T-cell (primary cell): Measurements from ENCODE around the gene CMPK2.

GRCh38 chr2:3577641-3578422 is 2.8 kb downstream of the RPS7 start:
- PRO-cap, 7 experiments: no peak in any of the 7 experiments

GRCh38 chr2:3656754-3657097 is 1.3 kb upstream of the ALLC start:
- PRO-cap, 7 experiments: no peak in any of the 7 experiments

- PRO-cap, 7 experiments: no peak in any of the 7 experiments
Observed at GRCh38 chr2:3911920-3912171, 208.5 kb downstream of the DCDC2C start.

DNA sequence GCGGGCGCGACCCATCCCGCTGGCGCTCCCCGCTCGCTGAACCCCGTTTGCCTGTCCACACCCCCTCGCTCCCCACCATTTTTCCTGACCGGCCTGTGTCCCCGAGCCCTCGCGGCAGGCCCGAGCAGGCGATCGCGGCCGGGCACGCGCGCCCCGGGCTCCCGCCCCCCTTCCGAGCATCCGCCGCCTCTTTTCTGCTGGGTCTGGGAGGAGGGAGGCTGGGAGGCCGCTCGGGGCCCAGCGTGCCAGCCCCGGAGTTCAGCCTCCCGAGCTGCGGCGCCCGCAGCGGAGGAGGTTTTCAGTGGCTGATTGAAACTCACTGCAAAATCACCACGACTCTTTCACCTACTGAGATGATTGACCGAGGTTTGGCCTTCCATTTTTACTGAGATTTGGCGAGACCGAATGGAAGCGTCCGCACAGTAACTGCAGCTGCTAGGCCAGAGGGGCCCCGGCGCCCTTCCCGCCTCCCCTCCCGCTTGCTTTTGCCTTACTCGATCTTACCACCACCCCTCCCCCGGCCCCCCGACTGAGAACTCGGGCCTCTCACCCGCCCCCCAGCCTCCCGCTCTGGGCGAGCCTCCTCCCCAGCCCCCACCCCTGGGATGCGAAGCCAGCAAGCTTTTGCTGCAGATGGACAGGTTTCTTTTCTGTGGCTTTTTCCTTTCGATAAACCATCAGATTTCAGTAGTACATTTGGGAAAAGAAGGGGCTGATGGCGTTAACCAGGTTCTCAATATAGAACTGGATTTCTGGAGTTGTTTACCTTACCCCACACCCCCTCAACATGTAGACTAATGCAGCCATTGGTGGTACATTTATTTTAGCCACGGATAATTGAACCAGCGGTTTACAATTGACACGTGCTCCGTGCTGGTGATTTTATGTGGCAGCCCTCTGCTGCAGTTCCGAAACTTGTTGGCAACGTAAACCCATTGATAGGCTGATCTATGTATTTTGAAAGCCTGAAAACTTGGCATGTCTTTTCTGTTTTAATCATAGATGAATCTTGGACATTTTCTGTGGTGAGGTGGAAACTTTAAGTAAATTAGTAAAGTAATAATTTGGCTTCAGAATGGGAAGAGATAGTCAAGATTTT is 5.1 kb downstream of the SOX11 start:
- PRO-cap, 7 experiments: no peak in any of the 7 experiments

GRCh38 chr2:6865082-6866164 is at the start of gene CMPK2:
Gene CMPK2, minus strand, starts transcription at chr2:6865907.
- PRO-cap, 7 experiments: peak in 7 of 7 experiments; most common plus-strand start chr2:6865933 (in 4); most common minus-strand start chr2:6865664 (in 5)

DNA sequence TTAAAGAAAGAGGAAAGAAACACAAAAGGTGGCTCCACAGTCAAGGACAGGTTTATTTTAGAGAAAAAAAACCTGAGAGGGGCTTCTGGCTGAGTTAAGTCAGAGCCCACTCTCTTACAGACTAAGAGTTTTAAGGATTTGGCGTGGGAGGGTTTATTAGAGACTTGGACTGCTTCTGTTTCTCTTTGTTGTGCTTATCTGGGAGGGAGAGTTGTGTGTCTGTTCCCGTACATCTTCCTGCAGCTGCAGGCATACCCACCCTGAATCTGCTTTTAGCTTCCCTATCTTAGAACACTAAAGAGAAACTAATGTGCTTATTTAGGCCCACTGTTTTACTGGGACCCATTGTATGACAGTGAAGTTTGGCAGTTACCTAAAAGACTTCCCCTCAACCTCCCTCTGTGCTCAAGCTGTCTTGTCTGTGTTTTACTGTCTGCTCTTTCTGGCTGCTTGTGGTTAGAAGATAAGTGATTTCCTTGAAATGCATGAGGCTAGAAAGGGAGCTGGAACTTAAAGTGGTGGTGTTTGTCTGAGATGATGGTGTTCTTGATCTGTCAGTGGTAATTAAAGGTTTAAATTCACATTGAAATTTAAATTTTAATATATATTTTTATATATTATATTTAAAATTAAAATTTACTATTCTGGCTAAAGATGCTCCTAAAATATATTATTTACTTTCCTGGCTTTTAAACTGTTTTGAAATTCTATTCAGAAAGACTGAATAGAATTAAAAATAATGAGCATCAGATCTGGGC is 2.8 kb downstream of the RSAD2 start:
- PRO-cap, 7 experiments: peak in 1 of 7 experiments; most common minus-strand start position 401 of the sequence (in 1)

DNA sequence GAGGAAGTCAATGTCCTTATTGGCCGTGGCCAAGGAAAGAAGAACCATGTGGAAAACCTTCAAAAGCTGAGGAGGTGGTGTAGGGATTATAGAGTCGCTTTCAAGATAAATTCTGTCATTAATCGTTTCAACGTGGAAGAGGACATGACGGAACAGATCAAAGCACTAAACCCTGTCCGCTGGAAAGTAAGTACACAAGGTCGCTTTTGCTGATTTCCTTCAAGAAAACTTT is 9.3 kb downstream of the RSAD2 start:
- PRO-cap, 7 experiments: no peak in any of the 7 experiments

DNA sequence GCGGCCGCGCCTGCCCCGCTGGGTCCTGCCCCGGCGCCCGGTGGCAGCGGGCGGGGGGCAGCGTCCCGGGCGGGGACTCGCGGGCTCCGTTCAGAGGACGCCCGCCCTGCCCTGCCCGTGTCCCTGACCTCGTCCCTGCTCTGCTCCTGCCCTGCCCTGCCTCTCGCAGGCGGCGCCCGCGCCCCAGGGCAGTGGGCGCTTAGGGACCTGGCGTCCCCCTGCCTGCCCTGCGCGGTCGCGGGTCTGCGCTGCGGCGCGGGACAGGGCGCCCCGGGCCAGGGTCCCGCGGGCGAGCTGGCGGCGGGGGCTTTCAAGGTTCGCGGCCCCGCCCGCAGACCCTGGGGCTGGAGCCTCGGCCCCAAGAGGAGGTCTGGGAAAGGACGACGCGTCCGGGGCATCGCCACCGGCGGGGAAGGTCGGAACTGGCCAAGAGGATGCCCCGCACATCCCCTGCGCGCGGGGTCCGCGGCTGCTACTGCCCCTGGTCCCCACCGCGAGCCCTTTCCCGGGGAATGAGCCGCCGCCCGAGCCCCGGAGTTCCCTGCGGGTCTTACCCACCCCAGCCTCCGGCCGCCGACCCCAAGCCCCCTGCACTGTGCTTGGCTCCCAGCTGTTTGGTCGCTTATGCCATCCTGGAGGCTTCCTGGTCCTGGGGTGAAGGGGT is 647 bp downstream of the RNF144A start:
- PRO-cap, 7 experiments: no peak in any of the 7 experiments

DNA sequence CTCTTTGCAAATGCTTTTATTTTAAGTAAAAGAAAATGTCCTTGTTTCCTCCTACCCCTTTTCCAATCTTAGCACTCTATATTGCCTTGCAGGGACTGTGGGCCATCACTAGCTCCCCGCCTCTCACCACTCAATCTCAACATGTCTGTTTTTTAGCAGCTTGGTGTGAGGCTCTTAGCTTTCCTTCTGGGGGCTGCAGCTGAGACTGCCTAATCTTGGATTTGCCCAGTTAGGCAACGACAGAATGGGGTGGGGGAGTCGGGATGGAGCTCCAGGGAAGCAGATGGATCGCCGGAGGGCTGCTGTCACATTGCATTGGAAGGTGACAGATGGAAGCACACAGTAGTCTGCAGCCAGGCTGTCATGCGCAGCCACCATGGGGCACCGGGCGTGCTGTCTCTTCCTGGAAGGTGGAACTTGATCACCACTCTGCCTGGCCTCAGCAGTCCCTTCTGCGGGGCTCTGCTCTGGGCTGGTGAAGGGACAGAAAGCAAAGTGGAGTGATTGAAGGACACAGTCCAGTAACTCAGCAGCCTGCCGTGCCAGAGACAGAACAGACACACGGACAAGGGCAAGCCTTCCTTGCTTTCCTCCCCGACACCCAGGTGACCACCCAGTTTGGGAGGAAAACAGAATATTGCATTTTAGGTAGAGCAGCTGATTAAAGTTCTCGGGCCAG is 40.7 kb downstream of the RNF144A start:
- PRO-cap, 7 experiments: no peak in any of the 7 experiments

GRCh38 chr2:7730401-7730880 is 813.2 kb downstream of the RNF144A start:
- PRO-cap, 7 experiments: peak in 3 of 7 experiments; most common minus-strand start chr2:7730633 (in 2)

- PRO-cap, 7 experiments: no peak in any of the 7 experiments
Observed at GRCh38 chr2:8120928-8121605, 560.8 kb upstream of the ID2 start.

- PRO-cap, 7 experiments: no peak in any of the 7 experiments
Observed at GRCh38 chr2:8132205-8132870, 549.5 kb upstream of the ID2 start.

DNA sequence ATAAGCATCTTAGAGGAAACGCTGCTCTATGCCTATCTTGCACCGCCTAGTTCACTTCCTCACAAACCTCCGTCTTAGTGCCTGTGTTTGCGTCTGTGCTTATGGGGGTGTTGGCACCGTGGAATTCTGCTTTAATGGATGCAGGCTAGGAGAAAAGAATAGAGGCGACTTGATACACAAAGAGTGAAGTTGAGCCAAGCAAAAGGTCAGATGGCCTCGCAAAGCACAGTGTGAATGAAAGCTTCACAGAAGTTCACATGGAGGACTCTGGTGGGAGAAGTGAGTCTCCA is 255.2 kb upstream of the ID2 start:
- PRO-cap, 7 experiments: peak in 1 of 7 experiments; most common minus-strand start position 128 of the sequence (in 1)

DNA sequence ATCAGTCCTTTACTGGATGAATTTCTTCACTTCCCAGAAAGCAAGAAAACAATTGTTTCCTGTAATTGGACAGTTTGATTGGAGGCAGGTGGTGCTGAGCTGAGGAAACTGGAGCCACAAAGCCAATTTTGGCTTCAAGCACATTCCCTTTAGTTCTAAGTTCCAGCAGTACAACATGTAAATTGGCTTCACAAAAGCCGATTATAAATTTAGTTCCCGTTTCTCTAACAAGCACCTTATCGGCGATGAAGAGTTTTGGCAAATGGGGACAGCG is 190.6 kb upstream of the ID2 start:
- PRO-cap, 7 experiments: no peak in any of the 7 experiments

GRCh38 chr2:8682678-8683245 is 906 bp downstream of the ID2 start:
- PRO-cap, 7 experiments: peak in 2 of 7 experiments; most common plus-strand start chr2:8683039 (in 1); most common minus-strand start chr2:8682940 (in 2)

- PRO-cap, 7 experiments: no peak in any of the 7 experiments
Observed at GRCh38 chr2:8693332-8693602, 11.4 kb downstream of the ID2 start.

DNA sequence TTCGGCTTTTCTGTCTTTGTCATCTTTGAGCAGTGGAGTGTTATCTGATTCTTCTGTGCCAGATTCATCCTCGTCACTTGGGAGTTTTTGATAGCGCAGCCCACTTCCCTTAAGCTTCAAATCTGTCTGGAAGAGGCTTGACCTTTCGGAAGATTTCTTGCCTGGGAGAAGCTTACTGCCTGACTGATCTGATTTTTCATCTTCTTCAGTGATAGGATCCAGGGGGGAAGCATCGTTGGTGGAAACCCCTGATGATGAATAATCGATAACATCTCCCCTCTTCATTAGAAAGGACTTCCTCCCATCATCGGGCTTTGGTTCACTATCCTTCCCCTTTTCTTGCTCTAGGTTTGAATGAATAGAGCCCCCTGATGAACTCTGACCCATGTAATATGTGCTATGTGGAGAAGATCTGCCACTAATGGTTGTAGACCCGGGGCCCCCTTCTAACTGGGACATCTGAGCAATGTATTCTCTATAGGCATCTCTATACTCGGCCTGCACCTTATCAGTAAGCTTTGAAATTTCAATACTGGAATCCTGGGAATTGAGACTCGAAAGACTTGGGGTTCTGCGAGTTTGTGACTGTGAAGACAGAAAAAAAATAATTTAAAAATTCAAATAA is 49.7 kb downstream of the ID2 start:
- PRO-cap, 7 experiments: no peak in any of the 7 experiments

DNA sequence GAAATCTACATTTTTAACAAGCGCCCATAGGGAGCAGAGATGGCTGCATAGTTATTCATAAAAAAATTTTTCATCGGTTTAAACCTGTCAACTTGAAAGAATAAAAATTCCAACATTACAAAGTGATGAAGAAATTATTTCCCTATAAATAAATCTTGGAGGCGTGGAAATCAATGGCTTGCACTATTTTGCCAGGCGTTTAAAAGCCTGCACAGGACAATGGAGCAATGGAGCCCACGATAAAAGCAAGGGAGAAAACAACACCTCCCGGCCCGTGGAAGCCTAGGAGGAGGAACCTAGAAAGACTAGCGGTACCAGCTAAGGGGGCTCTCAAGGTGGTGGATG is 648 bp downstream of the KIDINS220 start:
- PRO-cap, 7 experiments: no peak in any of the 7 experiments

GRCh38 chr2:8977692-8978453 is 25.6 kb downstream of the MBOAT2 start:
- PRO-cap, 7 experiments: no peak in any of the 7 experiments

DNA sequence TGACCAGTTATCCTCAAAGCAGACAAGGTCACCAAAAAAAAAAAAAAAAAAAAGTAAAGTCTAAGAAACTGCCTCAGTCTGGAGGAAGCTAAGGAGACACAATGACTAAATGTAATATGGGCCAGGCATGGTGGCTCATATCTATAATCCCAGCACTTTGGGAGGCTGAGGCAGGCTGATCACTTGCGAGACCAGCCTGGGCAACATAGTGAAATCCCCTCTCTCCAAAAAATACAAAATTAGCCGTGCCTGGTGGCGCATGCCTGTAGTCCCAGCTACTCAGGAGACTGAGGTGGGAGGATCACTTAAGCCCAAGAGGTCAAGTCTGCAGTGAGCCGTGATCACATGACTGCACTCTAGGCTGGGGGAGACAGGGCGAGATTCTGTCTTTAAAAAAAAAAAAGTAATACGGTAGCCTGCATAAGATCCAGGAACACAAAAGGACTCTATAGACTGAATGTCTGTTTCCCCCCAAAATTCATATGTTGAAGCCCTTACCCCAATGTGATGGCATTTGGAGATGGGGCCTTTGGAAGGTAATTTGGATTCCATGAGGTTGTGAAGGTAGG is 17.2 kb downstream of the MBOAT2 start:
- PRO-cap, 7 experiments: no peak in any of the 7 experiments